Liver (tissue), 9 donors: Measurements from ENCODE around the genes STRN, EIF2AK2 and CYP1B1.

DNA sequence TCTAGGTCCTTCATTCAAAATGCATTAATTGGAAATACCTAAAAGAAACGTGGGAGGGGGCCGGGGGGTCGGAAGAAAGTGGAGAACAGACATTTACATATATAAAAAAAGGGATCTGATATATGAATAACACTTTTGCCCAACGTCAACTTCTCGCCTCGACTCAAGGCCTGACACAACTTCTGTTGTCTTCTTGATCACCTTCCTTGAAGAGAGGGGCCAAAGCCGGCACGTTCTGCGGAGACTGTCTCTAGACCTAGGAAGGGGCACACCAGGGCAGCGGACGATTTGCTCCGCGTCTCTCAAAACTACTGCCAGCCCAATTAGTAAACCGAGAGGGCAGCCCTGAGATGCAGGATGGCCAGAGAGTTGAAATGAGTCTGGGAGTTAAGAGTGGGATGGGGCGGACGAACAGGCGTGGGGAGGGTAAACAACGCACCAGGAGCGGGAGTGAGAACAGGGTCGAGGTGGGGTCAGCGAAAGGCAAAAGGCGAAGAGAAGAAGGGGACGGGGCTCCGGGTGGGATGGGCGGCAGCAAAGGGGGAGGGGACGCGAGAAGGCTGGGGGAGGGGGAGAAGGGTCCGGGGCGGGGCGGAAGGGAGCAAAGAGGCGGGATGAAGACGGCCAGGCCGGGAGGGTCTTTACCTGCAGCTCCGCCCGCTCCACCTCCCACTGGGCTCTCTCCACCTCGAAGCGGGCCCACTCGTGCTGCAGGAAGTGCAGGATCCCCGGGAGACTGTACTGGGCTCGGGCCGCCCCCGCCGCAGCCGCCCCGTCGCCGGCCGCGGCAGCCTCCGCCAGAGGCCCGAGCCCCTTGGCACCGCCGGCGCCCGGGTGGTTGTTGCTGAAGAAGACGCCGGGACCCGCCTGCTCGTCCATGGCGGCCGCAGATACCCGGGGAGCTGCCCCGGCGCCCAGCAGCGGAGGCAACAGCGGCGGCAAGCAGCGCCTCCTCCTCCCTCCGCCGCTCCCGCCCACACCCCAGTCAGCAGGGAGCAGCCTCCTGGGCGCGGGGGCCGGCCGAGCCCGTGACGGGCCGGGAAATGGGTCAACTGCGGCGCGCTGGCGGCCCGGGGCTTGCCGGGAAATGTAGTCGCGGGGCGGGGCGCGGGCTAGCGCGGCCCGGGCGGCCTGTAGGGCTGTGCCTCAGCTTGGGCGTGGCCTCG lies at the start of gene STRN:
STRN (minus strand) TSS at position 952 of the 1,166 bp plus-strand sequence.
- PRO-cap, 5 experiments = peak in 5 of 5 experiments; most common plus-strand start position 604 of the sequence (in 3); most common minus-strand start position 969 of the sequence (in 3)
- RAMPAGE, long total RNA, 2 experiments = no peak in any of the 2 experiments
- RRBS = 1% methylated on average over 44 of the region's 95 CpGs

- PRO-cap, 5 experiments = no peak in any of the 5 experiments
- RAMPAGE, long total RNA, 2 experiments = no peak in any of the 2 experiments
Measured at GRCh38 chr2:37045765-37046220, 38.4 kb downstream of the HEATR5B start.

GRCh38 chr2:37156262-37157501 lies at the start of gene EIF2AK2:
TSS of gene EIF2AK2 (minus strand) at chr2:37156980.
- PRO-cap, 5 experiments = peak in 5 of 5 experiments; most common plus-strand start chr2:37157061 (in 3); most common minus-strand start chr2:37156958 (in 5)
- RAMPAGE, long total RNA, 2 experiments = start-site peak on the minus strand in 1 of 2 experiments, at chr2:37156935-37156953 at its widest, 242 reads per replicate
- RRBS = 2% methylated on average over 33 of the region's 74 CpGs

GRCh38 chr2:37189595-37190265 lies 1.3 kb upstream of the SULT6B1 start:
- PRO-cap, 5 experiments = no peak in any of the 5 experiments
- RAMPAGE, long total RNA, 2 experiments = no peak in any of the 2 experiments
- RRBS = no CpG with 5 or more reads among the region's 6 CpGs

GRCh38 chr2:37375969-37377232 lies 32.0 kb downstream of the QPCT start:
- PRO-cap, 5 experiments = no peak in any of the 5 experiments
- RAMPAGE, long total RNA, 2 experiments = no peak in any of the 2 experiments
- RRBS = no CpG with 5 or more reads among the region's 16 CpGs

- PRO-cap, 5 experiments = no peak in any of the 5 experiments
- RAMPAGE, long total RNA, 2 experiments = no peak in any of the 2 experiments
- RRBS = no CpG with 5 or more reads among the region's 7 CpGs
Measured at GRCh38 chr2:37384017-37384656, 39.7 kb downstream of the QPCT start.

DNA sequence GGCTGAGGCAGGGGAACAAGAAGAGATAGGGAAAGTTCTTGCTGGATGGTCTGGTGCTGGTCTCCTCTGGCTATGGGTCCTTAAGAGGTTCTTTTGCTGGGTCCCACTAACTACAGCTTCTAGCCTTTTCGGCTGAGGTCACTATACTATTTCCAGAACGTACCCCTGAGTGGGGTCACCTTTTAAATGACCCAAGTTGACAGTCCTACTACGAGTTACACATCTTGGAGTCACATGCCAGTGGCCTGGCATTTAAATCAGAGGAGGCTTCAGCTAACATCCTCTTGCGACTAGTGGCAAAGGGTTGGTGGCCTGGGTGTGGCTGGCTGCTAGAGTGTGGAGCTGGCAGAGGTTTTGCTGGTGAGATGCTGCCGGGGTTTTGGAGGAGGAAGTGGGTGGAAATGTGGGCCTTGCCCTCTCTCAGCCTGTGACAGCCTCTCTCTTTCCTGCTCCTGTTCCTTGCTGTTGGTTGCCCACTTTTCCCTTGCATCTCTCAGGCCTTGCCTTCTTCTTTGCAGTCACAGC lies 55.7 kb downstream of the CDC42EP3 start:
- PRO-cap, 5 experiments = no peak in any of the 5 experiments
- RAMPAGE, long total RNA, 2 experiments = no peak in any of the 2 experiments
- RRBS = no CpG with 5 or more reads among the region's 5 CpGs

GRCh38 chr2:37624031-37624414 lies 47.4 kb downstream of the CDC42EP3 start:
- PRO-cap, 5 experiments = no peak in any of the 5 experiments
- RAMPAGE, long total RNA, 2 experiments = no peak in any of the 2 experiments
- RRBS = no CpG with 5 or more reads among the region's 4 CpGs

GRCh38 chr2:37646018-37646378 lies 25.4 kb downstream of the CDC42EP3 start:
- PRO-cap, 5 experiments = no peak in any of the 5 experiments
- RAMPAGE, long total RNA, 2 experiments = no peak in any of the 2 experiments
- RRBS = no CpG with 5 or more reads among the region's 10 CpGs

GRCh38 chr2:37653705-37654474 lies 17.6 kb downstream of the CDC42EP3 start:
- PRO-cap, 5 experiments = peak in 1 of 5 experiments; most common plus-strand start chr2:37653975 (in 1); most common minus-strand start chr2:37653879 (in 1)
- RAMPAGE, long total RNA, 2 experiments = no peak in any of the 2 experiments
- RRBS = no CpG with 5 or more reads among the region's 14 CpGs

- PRO-cap, 5 experiments = no peak in any of the 5 experiments
- RAMPAGE, long total RNA, 2 experiments = no peak in any of the 2 experiments
- RRBS = no CpG with 5 or more reads among the region's 6 CpGs
Measured at GRCh38 chr2:37768377-37768977, 97.0 kb upstream of the CDC42EP3 start.

DNA sequence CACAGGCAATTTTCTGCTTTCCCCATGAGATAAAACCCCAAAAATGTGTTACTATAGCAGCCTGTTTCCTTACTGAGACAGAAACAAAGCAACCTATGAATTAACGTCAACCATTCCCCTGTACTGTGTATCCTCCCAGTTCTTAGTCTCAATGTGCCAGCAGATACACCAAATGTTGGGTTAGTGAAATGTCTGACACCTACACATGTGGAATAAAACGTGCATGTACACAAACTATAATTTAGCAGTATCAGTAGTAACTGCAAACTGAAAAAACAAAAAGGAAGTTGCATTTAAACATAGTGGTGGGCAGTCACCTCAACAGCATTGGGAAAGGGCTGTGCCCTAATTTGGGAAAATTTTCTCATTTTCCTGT lies 73.1 kb upstream of the RMDN2 start:
- PRO-cap, 5 experiments = no peak in any of the 5 experiments
- RAMPAGE, long total RNA, 2 experiments = no peak in any of the 2 experiments
- RRBS = no CpG with 5 or more reads among the region's 2 CpGs

GRCh38 chr2:38075886-38076582 lies at the start of gene CYP1B1:
TSS of gene CYP1B1 (minus strand) at chr2:38076151.
- PRO-cap, 5 experiments = peak in 5 of 5 experiments; most common plus-strand start chr2:38076312 (in 2); most common minus-strand start chr2:38076151 (in 5)
- RAMPAGE, long total RNA, 2 experiments = no peak in any of the 2 experiments
- RRBS = 1% methylated on average over 19 of the region's 61 CpGs

GRCh38 chr2:38082481-38083385 lies 6.8 kb upstream of the CYP1B1 start:
- PRO-cap, 5 experiments = no peak in any of the 5 experiments
- RAMPAGE, long total RNA, 2 experiments = no peak in any of the 2 experiments
- RRBS = no CpG with 5 or more reads among the region's 16 CpGs

- PRO-cap, 5 experiments = no peak in any of the 5 experiments
- RAMPAGE, long total RNA, 2 experiments = no peak in any of the 2 experiments
- RRBS = no CpG with 5 or more reads among the region's 3 CpGs
Measured at GRCh38 chr2:38190914-38191518, 115.1 kb upstream of the CYP1B1 start.

GRCh38 chr2:38277752-38278458 lies 99.2 kb downstream of the ATL2 start:
- PRO-cap, 5 experiments = no peak in any of the 5 experiments
- RAMPAGE, long total RNA, 2 experiments = no peak in any of the 2 experiments
- RRBS = no CpG with 5 or more reads among the region's 12 CpGs

GRCh38 chr2:38377469-38377809 lies 366 bp upstream of the ATL2 start:
- PRO-cap, 5 experiments = peak in 5 of 5 experiments; most common plus-strand start chr2:38377619 (in 5)
- RAMPAGE, long total RNA, 2 experiments = no peak in any of the 2 experiments
- RRBS = no CpG with 5 or more reads among the region's 17 CpGs

DNA sequence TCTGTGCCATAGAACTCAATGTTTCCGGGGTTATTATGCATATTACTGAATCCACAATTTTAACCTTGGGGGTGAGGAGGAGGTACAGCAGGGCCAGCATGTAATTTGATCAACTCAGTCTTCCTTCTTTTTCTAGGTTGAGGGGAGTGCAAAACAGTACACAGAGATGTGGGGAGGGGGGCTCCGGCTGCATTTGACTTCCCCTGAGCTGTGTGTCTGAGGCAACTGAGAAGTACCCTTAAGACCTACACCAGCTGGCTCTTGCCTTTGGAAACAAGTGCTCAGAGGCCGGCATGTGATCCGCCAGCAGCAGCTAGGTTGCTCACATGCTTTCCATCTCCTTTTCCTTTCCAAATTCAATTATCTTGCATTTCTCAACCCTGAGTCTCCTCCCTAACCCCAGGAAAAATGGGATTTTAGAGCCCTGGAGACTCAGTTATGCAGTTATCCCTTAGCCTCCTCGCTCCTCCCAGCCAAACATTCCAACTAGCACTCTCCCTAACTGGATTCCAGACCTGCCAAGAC lies 102.9 kb downstream of the HNRNPLL start:
- PRO-cap, 5 experiments = no peak in any of the 5 experiments
- RAMPAGE, long total RNA, 2 experiments = no peak in any of the 2 experiments
- RRBS = no CpG with 5 or more reads among the region's 5 CpGs

GRCh38 chr2:38603417-38603718 lies 640 bp upstream of the HNRNPLL start:
- PRO-cap, 5 experiments = no peak in any of the 5 experiments
- RAMPAGE, long total RNA, 2 experiments = no peak in any of the 2 experiments
- RRBS = no CpG with 5 or more reads among the region's 18 CpGs

GRCh38 chr2:38697426-38698069 lies 31.6 kb downstream of the GALM start:
- PRO-cap, 5 experiments = no peak in any of the 5 experiments
- RAMPAGE, long total RNA, 2 experiments = no peak in any of the 2 experiments
- RRBS = no CpG with 5 or more reads among the region's 8 CpGs